WTC11 (cell line): ENCODE data around the genes SERINC3, PKIG, KCNS1 and WFDC9.

DNA sequence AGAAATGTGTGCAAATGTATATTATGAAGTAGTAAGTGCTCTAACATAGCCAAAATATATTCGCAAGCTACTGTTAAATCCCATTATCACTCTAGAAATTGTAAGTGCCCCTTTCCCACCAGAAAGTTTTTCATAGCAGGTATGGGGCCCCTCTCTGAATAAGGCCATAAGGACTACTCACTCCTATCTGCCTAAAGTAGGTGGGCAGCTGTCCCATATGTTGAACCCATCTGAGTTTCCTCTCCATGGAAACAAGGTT, 12.9 kb downstream of the SERINC3 start:
- PRO-cap = no peak

DNA sequence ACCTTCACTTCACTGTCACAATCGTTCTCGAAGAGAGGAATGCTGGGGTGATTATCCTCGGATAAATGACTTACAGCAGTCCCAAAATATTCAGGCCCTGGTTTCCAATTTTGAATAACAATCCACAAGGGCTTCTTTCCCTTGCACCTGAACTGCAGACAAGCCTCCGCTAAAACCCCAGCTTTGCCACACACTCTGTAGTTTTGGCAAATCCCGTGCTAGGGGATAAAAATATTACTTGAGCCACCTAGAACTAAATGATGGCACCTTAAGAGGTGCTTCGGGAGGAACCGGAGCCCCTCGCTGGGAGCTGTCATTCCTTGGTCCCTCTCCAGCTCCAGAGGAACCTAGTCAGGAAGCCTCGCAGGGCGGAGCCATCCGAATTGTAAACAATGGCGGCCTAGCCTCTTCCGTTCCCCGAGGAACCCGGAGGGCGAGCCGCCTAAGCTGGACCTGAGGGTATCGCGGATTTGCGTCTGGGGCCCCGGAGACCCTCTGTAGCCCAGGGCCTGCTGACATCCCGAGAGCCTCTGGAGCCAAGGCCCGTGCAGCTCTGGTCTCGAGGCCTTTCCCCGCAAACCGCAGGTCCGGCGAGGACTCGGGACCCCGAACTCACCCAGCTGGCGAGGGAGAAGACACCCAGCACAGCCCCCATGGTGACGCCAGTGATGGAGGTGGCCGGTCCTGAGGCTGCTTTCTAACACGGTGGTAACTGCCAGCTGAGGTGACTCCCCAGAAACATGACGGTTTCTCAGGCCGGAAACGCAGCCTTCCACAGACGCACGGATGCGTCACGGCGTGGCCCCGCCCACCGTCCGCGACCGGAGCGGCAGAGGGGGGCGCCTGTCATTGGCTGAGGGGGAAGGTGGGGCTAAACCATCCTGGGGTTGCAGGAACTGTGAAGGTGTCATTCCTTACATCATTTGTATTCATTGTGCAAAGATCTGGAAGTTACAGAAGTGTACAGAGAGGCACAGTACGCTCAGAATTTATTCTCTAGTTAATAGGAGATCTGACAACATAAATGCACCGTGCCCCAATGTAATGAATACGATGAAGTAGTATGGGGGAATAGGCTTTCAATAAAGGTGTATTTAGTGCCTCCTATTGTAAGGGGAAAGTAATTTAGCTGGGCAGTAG, at the start of gene SERINC3:
TSS of gene SERINC3 (minus strand) at position 774 of the 1,140 bp plus-strand sequence.
- PRO-cap = bidirectional peak, plus-strand start at position 928 of the sequence, minus-strand start at position 721 of the sequence

- PRO-cap = no peak
Measured at GRCh38 chr20:44572492-44573416, 9.6 kb upstream of the PKIG start.

GRCh38 chr20:44581945-44583076, at the start of gene PKIG:
Gene PKIG (plus strand): TSS chr20:44582579.
- PRO-cap = no peak

DNA sequence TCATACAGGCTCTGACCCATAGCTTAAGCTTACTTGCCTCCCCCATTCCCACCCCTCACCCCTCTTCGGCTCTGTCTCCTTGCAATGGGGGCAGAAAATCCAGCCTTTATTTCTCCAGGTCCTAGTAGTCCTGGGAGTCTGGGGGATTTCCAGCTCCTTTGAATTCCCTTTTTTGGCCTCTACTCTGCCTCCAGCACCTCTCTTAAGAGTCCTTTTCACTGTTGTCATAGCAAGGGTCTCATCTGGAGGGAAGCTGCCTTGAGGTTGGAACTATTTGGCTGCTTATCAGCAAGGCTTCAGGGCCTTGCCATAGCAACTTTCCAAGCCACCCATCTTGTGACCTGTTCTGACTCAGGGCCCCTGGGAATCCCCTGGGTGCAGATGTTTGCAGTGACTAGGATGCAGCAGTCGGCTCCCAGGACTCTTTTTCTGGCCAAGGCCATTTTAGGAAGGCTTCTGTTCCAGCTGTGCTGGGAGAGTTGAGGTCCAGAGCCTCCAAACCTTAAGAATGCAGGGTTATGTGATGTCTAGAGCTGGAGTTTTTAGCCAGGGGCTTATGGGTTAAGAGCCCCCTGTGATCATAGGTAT, 12.3 kb downstream of the PKIG start:
- PRO-cap = no peak

- PRO-cap = no peak
Measured at GRCh38 chr20:44644689-44645193, 6.8 kb downstream of the ADA start.

DNA sequence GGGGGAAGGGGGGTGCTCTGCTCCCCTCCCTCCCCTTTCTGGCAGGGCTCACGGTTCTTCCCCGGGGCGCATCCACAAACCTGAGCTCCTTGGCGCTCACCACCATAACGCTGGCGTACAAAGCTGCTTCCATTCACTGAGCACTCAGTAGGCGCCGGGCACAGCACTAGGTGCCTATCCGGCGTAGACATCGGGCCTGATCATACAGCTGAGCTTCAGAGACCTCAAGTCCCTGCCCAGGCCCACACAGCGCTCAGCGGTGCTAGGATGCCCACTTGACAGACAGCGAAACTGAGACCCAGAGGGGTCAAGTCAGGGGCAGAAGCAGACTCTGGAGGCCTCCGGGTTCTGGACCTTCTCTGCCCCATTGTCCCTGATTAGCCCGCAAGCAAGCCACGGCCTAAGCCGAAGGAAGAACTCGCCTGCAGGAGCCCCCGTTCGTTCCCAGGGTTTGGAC, 433 bp downstream of the ADA start:
- PRO-cap = no peak

GRCh38 chr20:44746896-44747902, 1.5 kb downstream of the KCNK15 start:
- PRO-cap = no peak

DNA sequence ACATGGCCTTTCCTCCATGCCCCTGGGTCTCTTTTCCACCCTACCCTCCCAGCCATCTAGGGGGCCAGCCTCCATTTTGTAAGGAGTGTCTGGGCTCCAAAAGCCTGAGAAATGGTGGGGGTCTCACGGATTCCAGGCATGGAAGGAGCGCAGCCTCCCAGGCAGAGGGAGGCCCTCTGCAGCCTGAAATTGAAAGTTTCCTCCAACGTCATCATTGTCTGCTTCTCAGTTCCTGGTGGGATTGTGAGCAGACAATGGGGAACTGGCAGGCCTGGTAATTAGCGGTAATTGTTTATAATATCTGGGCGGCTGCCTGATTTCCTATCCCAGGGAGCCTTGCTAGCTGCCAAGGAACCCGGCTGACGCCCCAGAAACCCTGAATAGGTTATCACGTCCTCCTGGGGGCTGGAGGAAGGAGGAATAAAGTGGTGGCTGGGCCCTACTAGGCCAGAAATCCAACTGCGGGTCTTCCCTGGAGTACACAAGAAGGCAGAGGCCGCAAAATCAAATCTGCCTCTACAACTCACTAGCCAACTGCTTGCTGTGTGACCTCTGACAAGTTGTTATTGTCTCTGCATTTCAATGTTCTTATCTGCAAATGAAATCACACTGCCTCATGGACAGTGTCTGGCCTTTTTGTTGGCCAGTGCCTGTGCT, 16.8 kb downstream of the KCNK15 start:
- PRO-cap = no peak

DNA sequence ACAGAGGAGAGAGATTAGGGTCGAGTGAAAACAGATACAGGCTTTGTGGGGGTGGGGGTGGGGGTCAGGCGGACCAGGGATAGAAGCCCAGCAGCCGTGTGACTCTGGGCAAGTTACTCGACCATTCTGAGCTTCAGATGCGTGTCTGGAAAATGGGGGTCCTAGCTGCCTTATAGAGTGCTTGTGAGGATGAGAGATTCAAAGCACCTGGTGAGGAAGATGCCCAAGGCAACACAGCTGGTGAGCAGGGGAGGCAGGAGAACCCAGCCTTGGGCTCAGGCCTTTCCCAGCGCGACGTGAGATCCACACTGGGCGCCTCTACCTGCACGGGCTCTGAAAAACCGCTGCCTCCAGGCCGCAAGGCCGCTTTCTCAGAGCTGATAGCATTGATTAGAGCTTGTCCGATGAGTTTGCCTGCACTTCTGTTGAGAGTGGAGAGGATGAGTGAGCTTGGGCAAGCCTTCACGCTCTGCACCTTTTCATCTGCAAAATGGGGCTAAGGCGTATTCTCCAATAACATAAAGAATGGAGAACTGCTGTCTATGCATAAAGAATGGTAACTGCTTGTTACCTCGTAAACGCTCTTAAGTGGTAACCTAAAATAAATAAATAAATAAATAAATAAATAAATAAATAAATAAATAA, 799 bp downstream of the PABPC1L start:
- PRO-cap = no peak

GRCh38 chr20:45100924-45101272, at the start of gene KCNS1:
Gene KCNS1 (minus strand): TSS chr20:45101127.
- PRO-cap = unidirectional peak, minus-strand start at chr20:45101124; unidirectional peak, minus-strand start at chr20:45101188

DNA sequence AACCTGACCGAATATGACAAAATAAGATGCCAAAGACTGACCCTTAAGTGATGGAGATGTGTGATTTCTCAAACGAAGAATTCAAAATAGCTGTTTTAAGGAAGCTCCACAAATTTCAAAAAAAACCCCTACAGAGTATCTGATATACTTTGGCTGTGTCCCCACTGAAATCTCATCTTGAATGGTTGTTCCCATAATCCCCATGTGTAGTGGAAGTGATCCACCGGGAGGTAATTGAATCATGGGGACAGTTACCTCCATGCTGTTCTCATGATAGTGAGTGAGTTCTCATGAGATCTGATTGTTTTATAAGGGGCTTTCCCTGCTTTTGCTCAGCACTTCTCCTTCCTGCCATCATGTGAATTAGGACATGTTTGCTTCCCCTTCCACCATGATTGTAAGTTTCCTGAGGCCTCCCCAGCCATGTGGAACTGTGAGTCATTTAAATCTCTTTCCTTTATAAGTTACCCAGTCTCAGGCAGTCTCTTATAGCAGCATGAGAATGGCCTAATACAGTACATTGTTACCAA, 20.1 kb upstream of the PI3 start:
- PRO-cap = unidirectional peak, minus-strand start at position 229 of the sequence

DNA sequence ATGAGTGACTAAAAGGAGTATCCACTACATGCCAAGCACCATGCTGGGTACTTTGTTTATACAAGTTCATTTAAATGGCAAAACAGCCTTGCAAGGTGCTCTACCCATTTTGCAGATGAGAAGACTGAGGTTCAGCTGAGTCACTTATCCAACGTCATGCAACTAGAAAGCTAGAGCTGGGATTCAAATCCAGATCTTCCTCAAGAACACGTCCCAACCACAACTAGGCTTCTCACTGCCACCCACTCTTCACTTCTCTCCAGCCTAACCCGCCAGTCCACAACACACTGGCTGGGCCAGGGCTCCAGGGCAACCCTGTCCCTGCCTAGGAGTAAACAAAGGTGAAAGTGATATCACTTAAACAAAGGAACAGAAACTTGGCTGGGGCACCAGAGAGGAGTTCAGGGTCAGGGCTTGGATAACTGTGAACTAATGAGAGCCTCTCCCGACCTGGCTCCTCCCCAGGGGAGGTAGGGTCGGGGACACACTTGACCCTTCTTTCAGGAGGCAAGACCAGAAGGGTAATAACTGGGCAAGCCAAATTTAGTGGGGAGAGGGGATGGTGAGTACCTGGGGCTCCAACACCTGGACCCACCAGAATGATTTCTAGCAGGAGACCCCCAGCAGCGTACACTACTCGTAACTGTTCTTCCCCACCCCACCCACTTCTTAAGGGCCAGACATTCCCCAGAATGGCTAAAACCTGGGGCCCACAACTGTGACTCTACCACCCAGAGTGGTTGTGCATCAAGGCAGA, 7.8 kb downstream of the SDC4 start:
- PRO-cap = no peak

GRCh38 chr20:45341326-45341928, 6.8 kb downstream of the SDC4 start:
- PRO-cap = unidirectional peak, plus-strand start at chr20:45341707

DNA sequence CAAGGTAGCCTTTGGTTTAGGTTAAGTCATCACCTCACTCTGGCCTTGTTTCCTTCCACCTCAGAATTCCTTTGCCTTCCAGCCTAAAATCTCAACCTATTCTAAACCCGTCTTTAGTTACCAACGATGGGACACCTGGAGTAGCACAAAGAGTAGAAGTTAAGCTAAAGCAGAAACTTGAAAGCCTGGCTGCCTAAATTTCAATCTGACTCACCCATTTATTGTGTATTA, 1.6 kb downstream of the SDC4 start:
- PRO-cap = no peak

DNA sequence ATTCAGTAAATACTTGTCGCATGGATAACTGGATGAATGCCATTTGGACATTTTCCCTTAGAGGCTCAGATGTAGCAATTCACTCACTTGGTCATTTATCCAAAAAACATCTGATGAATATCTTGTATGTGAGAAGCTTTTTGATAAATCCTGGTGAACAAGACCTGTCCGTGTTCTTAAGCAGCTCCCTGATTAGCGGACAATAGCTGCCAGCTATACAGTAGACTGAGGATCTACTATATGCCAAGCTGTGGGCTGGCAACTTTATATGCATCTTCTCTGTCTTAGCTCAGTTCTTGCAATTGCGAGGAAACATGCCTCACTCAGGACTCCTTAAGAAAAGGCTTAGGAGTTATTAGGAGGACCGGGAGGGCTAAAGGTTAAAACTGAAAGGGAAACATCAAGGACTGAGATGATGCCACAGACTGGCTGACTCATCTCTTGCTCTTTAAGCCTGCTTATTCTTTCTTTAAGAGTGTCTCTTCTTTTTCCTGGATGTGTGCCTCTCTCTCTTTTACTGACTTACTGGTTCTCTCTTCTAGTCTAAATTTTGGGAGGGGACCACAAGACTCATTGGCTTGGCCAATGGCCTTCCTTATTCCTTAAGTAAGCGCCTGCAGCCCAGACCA, 6.9 kb upstream of the SDC4 start:
- PRO-cap = no peak

DNA sequence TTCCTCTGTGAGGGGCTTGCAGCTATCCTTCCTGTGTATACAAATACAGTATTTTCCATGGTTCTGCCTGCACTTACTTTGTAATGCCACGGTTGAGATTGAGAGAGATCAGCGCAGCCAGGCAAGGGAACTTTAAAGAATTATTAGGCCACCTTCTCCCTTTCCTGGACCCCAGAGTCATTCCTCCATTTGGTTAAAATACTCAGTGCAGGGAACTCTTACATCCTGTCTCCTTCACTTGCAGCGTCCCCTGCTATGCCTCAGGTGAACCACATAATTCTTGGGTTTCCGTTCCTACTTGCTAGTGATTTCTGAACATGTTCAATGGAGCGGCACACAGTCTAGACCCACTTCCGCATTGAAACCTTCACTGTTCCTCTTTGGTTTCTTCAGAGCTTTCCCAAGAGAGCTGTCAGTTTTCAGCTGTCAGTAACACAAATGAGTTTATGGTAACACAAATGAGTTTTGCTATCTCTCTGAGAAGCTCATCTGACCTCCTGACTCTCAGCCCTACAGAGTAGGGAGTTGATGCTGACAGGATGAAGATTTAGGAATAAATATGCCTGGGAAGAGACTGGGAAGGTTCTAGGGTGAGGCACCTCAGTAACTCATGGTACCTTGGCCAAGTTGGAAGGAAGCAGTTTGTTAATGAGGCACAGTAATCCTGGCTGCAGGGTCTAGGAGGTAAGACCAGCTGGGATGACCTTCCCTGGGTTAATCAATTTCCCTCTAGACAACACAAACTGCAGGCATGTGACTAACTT, 5.3 kb downstream of the SYS1 start:
- PRO-cap = no peak

- PRO-cap = no peak
Measured at GRCh38 chr20:45449471-45450089, 20.0 kb upstream of the WFDC2 start.

DNA sequence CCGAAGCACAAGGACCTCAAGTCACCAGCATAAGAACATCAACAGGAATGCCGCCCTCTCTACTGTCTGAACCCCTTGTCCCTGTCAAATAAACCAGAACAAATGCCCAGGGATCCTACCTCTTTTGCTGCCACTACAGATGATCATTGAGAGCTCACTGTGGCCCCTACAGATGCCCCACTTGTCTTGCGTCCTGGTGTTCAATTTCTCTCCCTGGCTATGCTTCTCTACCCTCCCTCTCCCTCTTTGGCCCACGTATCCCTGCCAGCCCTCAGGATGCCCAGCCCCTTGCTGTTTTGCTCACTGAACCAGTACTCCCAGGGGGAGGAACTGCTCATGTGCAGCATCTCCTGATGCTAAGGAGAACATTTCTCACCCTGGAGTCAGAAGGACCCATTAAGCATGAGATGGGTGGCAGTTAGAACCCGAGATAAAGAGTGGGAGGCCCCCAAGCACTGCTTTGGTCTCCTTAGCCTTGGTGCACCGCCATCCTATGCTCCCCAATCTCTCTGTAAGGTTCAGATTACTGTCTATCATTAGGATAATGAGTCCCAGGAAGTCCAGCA, at the start of gene WFDC9:
TSS of gene WFDC9 (minus strand) at position 201 of the 566 bp plus-strand sequence.
- PRO-cap = no peak

DNA sequence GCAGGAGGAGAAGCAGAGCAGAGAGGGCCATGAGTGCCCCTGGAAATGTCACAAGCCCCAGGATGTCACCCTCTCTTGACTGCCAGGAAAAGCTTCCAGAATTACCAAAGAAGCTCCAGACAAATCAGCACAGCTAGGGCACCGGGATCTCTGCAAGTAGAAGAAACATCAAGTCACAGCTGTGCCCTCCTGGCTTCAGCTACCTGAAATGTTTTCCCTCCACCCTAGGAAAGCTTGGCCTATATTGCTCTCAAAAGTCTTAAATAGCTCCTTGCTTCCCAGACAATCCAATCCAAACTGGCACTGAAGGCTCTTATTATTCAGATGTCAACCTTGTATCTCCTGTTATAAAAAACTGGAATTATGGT, 17.4 kb downstream of the WFDC3 start:
- PRO-cap = no peak